Progenitor cell of endocrine pancreas (in vitro differentiated cells): ENCODE measurements around a stretch of chr22.

DNA sequence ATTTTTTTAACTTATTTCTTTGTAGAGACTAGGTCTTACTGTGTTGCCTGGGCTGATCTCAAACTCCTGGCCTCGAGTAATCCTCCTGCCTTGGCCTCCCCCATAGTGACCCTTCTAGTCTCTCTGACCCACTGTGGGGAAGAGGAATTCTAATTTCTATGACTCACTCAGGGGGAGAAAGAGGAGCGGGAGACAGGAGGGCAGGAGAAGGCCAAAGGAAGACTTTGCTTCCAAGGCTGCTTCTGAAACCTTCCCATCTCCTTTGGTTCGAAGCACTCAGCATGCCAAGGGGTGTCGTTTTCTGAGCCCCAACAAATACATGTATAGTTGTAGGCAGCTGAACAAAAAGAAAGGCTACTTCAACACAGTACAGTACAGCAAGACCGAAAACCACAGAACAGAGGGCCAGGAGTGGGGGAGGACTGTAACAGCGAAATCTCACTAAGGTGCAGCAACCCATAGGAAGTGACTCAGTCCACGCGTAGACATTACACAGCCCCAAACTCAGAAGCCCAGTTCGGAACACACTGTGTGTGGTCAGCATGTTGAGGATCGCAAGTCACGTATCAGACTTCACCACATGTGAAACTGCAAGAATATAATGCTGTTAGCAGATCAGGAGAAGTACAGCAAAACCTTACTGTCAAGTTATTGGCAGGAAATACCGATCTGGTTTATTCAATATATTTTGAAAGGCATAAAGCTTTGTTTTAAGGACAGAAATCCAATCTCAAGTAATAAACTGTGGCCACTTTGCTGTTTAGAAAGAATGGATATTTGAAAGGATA is 1.1 kb downstream of the TMA7B start:
- PRO-cap = no peak

GRCh38 chr22:39991931-39992624 is 2.7 kb upstream of the FAM83F start:
- PRO-cap = no peak

DNA sequence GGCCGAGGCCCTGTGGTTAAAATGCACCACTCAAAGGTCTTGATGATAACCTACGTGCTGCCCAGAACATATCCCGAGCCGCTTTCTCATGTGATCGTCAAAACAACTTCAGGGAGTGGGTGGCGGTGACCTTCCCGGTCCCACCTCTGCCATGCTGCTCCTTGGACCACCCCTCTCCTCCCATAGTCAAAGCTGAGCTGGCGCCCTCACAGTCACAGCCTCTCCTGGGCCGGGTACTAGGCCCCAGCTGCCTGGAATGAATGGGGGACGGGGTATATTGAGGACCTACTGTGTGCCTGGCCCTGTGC is 1.0 kb downstream of the FAM83F start:
- PRO-cap = no peak

GRCh38 chr22:39998354-39998716 is 3.6 kb downstream of the FAM83F start:
- PRO-cap = no peak

GRCh38 chr22:40137841-40138275 is 39.9 kb upstream of the TNRC6B start:
- PRO-cap = no peak

DNA sequence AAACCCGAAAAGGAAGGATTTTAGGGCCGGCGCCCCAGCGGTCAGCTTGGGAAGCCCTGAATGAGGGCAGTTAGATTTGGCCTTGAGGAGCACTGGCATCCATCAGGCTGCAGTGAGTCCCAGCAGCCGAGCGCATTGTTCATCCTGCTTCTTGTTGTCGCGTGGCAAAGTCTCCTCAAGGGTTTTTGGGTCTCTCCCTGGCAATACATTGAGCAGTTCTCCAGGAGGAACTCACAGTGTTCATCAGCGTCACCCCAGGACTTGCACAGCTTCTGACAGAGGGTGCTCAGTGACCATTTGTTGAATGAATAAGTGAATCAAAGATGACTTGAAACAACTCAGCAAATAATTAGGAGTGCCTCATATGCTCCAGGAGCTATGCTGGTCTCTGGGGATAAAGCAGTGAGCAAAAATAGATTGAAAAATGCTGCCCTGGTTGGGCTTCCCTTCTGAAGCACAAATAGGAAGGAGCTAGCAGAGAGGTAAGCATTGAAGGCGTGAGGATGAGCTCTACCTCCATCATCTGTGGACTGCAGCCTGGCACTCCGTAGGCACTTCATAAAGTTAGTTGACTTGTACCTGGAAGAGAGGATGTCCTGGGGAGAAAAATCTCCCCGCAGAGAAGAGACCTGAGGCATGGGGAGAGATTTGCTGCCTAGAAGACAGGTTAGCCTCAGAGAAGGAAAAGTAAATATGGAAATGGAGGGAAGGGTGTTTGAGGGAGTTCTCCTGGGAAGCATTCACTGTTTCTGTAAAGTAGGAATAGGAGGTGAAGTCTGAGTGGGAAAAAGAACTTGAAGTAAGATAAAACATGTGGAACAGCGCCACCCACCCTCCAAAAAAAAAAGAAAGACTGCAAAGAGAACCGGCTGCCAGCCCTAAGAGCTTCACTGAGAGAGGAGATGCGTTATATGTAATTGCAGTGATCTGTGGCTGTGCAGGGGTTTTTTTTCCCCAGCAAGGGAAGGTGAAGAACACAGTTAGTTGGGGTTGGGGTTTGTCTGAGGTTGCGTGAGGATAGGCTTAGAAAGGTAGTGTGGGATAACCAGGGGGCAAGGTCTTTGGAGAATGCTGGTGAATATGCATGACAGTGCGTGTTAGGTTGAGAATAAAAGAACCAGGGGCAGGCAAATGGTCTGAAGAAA is 15.7 kb downstream of the TNRC6B start:
- PRO-cap = no peak

DNA sequence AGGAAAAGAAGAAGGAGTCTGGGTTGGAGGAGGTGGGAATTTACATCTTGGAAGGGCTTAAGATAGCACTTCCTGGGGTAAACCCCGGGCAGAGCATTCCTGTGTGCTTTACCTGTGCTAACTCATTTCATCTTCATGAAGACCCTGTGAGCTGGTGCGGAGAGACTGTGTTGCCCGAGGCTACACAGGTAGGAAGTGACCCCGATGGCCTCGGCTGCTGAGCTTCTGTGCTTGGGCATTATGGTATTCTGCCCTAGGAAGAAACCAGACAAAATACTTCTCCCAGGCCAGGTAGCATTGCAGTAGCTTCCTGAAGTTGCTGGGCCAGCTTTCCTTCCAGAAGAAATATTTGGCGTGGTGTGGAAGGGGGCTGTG is 16.4 kb downstream of the TNRC6B start:
- PRO-cap = no peak

DNA sequence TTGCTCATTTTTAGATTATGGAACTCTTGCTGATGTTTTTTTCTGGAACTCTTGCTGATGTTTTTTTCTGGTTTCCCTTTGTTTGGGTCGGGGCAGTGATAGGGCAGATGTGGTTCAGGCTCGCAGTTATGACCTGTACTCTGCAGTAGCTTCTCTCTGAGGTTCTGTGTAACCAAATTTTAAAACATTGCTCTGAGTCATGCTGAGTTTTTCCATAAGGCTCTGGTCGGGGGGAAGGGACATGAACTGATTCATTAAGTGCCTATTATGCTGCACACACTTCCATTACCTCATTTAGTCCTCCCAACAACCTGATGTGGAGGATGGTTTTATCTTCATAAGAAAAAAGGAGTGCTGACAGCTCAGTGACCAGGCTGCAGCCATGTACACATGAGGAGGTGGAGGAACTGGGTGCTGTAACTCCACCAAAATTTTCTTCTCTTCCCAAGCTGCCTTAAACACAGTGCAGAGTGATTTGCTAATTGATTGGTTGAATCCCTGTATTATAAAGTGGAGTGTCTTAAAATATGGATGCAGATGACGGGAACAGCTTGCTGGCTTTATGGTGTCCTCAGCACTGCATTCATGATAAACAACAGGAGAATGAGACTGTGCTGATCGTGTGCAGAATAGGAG is 19.0 kb downstream of the TNRC6B start:
- PRO-cap = no peak

- PRO-cap = no peak
Observed at GRCh38 chr22:40323409-40324446, 22.6 kb upstream of the ADSL start.

- PRO-cap = no peak
Observed at GRCh38 chr22:40330601-40331032, 15.7 kb upstream of the ADSL start.

DNA sequence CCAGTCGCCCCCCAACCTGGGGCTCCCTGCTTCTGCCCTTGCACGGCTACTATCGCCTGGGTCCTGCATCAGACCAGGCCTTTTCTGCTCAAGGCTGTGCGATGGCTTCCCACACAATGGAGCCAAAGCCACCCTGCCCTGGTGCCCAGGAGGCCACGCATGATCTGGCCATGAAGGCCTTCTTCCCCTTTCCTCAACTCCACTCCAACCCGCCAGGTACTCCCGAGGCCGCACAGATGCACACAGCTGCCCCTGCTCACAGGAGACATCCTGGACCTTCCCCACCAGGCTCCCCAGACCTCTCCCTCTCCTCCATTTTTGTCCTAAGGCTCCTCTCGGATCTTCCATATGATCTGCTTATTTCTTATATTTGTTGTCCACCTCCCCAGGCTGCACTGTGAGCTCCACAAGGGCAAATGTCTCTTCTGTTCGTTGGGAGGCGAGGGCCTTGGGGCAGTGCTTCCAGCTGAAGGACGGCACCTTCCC is 46.0 kb downstream of the SGSM3 start:
- PRO-cap = no peak

DNA sequence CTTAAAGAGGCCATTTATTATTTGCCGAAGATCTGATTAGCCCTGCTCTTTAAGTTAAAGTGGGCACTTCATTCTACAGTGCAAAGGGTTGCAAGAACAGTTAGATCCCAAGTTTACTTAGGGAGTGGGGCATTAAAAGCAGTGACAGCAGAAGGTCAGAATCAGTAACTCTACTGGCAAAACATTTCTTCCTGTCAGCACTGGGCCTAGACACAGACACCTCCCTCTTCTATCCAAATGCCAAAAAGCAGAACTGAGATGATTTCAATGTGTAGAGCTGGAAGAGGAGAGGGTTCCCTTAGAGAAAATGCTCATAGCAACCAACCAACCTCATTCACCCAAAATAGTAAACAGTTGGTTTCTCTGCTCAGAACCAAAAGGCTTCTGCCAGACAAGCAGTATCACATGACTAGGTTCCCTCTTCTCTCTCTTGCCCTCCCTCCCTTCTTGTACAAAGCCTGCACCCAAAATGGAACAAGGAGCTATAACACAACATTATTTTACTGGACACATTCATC is 121.8 kb downstream of the SGSM3 start:
- PRO-cap = no peak

- PRO-cap = no peak
Observed at GRCh38 chr22:40533006-40534236, 103.1 kb downstream of the MRTFA start.

GRCh38 chr22:40654553-40655219 is 18.2 kb upstream of the MRTFA start:
- PRO-cap = no peak

DNA sequence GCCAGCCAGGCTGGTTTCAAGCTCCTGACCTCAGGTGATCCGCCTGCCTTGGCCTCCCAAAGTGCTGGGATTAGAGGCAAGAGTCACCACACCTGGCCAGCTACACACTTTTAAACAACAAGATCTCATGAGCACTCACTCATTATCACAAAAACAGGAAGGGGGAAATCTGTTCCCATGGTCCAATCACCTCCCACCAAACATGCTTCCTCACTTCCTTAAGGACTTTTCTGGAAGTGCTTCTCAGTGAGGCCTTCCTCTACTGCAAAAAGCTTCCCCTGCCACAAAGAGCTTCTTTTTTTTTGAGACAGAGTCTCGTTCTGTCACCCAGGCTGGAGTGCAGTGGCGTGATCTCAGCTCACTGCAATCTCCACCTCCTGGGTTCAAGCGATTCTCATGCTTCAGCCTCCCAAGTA is 3.1 kb upstream of the MCHR1 start:
- PRO-cap = no peak

- PRO-cap = no peak
Observed at GRCh38 chr22:40727026-40727486, 47.8 kb downstream of the MCHR1 start.

DNA sequence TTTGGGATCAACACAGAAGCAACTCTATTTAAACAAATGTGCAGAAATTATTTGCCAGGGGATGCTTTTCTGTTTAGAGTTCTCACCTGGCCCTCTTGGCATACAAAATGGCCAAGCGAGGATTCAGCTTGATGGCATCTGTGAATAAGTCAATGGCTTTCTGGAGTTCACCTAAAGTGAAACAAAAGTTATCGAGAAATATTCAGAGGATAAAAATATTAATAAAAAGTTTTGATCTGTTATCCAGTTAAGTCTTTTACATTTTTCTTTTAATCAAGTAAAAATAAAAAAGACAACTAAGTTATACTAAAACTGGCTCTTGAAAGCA is 16.5 kb upstream of the SLC25A17 start:
- PRO-cap = no peak

- PRO-cap = no peak
Observed at GRCh38 chr22:41098765-41099294, 6.4 kb downstream of the EP300 start.

DNA sequence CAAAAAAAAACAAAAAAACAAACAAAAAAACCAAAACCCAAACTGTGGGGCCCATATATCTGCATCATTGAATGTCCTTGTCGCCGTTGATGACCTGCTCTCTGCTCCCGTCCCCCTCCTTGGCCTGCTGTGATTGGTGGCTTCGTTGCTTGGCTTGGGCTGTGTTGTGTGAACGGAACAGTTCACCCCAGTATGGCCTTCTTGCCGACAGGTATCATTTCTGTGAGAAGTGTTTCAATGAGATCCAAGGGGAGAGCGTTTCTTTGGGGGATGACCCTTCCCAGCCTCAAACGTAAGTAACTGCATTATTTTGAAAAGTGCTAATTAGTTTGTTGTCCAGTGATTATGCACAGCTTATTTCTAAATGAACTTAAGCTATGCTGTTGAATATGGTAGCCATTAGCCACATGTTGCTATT is 44.7 kb upstream of the L3MBTL2 start:
- PRO-cap = no peak

DNA sequence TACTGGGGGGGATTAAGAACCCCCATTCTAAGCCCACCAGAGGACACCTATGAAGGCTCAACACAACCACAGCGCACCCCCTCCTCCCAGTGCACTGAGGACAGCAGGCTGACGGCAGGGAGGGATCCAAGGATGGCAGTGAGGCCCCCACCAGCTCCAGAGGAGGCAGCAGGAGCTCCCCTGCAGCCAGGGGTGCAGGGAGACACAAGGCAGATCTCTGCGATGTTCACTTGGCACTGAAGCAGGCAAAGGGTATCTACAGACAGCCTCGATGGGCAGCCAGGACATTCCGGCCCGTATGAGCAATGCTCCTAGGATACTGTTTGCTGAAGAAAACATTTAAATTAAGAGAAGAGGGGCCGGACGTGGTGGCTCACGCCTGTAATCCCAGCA is 19.5 kb upstream of the CHADL start:
- PRO-cap = no peak